Right atrium auricular region (tissue), 2 donors: ENCODE results near the gene ZMIZ1.

- PRO-cap, result bidirectional peak, plus-strand start at chr10:79069023, minus-strand start at chr10:79068875
- RAMPAGE, long total RNA, 2 experiments, result start-site peak on the plus strand in 1 of 2 experiments, at chr10:79069197-79069266 at its widest, 12 reads per replicate
These were observed at the start of gene ZMIZ1 for GRCh38 chr10:79068418-79069315. TSS of gene ZMIZ1 (plus strand) at chr10:79068966.

DNA sequence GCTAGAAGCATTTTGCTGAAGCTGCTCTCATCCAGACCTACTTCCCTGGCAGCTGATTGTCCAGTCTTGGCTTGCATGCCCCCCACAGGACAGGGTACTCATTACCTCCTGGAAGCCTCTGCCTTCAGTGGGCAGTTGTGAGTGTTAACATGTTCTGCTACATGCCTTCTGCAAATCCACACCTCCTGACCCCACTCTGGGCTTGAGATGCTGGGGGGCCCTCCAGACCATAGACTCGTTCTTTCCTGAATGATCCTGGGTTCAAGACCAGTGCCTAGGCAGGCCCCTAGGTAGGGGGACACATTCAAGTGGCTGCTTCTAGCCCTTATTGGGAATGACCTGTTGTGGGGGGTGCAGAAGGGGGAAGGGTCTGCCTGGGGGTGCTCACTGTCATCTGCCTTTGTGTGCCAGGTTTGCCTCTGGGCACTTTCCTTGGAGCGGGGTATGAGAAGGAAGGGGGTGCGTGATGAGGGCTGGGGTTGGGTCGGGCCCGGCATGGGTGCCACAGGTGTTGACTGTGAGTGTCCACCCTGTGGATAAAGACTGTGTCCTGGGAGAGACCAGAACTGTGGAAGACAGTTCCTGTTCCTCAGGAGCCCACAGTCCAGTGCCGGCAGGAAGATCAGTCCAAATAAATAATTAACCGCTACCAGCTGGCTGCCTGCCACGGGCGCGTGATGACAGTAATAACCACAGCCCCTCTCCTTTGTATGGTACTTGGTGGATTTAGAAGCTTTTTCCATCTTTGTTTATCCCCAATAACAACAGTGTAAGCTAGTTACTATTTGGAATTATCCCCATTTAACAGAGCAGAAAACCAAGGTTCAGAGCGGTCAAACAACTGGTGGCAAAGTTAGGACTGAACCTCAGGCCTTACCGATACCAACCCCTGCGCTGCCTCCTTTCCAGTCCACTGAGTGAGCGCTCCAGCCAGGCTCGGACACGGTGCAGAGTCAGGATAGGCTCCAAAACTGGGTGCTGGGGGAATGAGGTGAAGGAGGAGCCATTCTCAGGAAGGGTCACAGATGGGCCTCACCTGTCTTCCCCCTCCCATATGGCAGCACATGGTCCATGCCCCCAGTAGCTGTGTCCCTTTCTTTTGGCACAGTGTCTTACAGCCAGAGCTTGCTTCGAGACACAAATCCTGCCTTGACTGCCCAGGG is 5.0 kb downstream of the ZMIZ1 start:
- PRO-cap, result no peak
- RAMPAGE, long total RNA, 2 experiments, result no peak in any of the 2 experiments

DNA sequence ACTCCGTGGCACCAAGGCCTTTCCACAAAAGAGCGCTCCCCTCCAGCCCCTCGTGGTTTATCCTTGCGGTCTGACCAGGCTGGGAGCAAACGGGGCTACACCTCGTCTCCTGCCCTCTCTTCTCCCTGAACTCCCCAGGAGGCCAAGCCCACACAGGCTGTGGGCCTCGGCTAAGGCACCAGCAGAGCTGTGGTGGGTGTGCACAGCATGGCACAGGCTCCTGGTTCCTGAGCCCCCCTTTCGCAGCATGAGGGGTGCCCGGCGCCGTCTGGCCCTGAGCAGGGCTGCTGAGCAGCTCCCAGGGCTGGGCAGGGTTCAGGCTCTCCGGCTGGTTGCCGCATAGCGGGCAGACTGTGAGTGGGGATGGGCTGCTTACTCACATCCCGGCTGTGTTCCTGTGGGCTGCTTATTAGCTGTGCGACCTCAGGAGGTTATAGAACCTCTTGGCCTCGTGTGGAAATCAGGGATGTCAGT is 90.4 kb downstream of the ZMIZ1 start:
- PRO-cap, result bidirectional peak, plus-strand start at position 409 of the sequence, minus-strand start at position 353 of the sequence
- RAMPAGE, long total RNA, 2 experiments, result no peak in any of the 2 experiments

- PRO-cap, result unidirectional peak, plus-strand start at chr10:79221326; unidirectional peak, plus-strand start at chr10:79221474
- RAMPAGE, long total RNA, 2 experiments, result no peak in any of the 2 experiments
These were observed 126.2 kb upstream of the PPIF start for GRCh38 chr10:79221019-79221580.

DNA sequence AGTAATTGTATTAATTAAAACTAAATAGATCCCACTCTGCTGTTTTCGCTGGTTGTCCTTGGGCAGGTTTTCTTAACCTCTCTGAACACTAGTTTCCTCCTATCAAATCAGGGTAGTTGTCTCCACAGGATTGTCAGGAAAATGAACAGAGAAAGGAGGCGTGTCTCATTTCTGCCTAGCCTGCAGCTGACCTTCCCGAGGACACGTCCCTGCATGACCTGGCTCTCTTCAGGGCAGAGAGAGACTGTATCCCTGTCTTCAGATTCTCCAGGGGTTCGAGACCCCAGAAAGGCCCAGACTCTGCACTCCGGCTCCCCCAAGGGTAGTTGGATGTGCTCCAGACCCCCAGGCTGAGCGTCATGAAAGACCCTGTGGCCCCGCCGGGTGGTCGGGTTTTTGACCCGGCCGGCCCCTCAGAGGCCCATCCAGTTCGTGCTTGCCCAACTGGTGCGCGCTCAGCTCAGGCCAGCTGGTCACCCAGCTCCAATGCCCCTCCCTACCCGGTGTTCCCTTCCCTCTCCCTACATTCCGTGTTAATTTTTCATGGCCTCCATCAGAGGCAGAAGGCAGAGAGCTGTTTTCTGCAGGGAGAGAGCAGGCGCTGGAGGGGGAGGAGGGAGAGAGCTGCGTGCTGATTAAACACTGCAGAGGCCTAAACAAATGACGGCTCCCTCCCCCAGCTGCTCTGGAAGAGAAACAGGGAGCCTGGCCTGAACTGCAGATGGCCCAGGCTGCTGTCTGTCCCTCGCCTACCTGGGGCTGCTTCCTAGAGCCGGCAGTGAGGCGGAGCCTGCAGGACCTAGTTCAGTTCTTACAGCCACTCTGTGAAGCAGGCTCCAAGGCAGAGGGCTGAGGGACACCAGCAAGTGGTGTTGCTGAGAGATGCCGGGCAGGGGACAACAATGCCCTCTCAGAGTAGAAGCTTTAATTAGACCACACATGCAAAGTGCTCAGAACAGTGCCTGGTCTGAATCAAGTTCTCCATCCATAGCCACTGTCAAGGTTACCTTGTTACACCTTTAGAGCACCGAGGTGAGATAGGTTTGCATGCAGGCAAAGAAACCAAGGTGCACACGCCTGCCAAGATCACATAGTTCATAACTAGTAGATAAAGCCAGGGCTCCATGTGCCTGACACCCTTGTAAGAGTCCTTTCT is 86.1 kb upstream of the PPIF start:
- PRO-cap, result no peak
- RAMPAGE, long total RNA, 2 experiments, result no peak in any of the 2 experiments

DNA sequence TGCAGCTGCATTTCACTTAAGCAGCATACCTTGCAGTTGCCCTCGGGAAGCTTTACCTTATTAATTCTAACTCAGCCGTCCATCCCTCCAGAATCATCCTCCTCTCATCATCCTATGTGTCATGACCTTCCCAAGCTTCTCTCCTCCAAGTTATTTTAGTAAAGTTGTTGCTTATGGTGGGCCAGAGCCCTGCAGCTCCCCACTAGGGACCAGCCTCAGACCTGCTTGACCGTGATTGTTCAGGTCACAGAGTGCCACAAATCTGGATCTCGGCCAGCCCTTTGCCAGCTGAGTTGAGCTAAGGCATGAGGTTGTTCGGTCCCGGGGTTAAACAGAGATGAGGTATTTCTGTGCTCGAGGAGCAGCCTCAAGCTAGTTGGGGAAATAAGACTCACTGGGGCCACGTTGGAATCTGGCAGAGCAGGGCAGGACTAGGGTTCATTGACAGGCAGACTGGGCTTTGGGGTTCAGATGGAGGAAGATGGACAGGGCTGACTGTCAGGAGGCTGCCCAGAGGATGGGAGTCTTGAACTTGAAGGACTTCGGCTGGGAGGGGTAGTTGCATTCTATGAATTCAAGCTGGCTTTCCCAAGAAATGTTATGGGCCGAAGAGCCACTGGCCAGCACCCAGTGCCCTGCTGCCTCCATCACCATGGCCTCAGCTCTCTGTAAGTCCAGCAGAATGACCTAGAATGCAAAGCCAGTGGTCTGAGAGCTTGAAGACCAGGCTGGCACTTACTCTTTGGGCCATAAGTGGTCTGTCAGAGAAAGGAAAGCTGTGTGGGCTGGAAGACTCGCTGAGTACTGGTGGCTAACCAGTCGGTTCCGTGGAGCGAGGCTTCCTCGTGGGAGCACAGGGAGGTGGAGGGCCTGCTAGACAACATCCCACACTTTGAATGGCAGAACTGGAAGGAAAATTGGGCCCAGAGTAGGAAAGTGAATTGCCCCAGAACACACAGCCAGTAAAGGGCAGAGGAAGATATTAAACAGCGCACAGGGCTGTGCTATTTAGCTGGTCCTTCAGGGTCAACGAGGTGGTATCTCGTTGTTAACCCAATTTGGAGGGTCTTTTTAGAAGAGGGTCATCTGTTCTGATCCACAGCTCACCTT is 66.0 kb upstream of the PPIF start:
- PRO-cap, result no peak
- RAMPAGE, long total RNA, 2 experiments, result no peak in any of the 2 experiments

DNA sequence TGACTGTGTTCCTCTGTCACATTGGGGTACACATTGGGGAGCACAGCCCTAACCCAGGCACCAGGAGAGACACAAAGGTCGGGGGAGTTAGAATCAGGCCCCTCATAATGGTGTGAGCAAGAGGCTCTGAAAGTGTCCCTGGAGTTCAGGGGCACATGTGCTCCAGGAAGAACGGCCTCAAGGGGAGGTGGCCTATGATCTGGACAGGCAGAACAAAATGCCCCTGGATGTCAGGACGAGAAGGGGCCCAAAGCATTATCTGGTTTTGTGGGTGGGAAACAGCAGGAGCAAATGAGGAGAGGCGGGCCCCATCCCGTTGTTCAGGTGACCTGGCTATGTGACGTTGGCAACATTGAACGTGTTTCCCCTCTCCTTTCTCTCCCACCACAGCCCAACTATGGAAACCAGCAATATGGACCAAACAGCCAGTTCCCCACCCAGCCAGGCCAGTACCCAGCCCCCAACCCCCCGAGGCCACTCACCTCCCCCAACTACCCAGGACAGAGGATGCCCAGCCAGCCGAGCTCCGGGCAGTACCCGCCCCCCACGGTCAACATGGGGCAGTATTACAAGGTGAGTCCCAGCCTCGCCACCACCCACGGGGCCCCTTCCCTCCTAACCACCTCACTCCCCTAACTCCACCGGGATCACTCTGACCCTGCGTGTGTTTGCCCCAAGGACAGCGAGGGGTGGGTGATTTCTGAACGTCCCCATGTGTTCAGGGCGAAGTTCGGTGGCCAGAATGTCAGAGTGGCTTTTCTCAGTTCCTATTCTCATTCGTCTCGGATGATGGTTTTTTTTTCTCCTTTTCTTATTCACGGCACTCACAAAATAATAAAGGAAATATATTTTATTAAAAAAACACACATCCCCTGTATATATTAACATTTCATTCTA is 50.9 kb upstream of the PPIF start:
- PRO-cap, result no peak
- RAMPAGE, long total RNA, 2 experiments, result start-site peak on the plus strand in 1 of 2 experiments, centred at position 476 of the sequence, 21 reads per replicate

DNA sequence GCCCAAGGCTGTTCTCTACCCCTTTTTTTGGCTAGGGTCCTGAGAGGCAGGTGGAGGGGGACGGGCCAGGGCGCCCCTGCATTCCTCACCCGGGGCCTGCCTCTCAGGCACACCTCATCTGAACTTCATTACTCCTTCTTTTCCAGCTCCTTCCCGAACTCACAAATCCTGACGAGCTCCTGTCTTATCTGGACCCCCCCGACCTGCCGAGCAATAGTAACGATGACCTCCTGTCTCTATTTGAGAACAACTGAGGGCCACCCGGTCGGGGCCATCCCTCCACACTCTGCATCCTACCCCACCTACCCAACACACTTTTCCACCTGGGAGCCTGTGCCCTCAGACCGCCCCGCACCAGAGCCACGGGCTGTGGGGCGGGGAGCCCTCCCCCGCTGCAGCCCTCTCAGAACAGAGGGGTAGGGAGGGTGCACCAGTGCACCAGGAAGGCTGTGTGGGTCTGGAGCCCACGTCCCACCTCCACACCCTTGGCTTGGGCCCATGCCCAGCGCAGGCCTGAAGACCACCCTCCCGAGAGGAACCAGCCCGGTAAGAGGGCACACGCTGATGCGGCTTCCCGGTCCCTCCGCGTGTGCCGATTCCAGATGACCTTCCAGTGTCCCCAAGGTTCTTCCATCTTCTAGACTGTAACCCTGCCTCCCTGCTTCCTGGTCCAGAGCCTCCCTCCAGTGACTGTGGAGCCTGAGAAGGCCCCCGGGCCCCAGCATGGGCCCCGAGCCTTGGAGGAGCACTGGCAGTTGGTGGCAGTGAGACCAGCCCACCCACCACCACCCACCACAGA is 34.6 kb upstream of the PPIF start:
- PRO-cap, result no peak
- RAMPAGE, long total RNA, 2 experiments, result start-site peak on the plus strand in 1 of 2 experiments, centred at position 568 of the sequence, 228 reads per replicate

GRCh38 chr10:79313295-79313591 is 34.0 kb upstream of the PPIF start:
- PRO-cap, result no peak
- RAMPAGE, long total RNA, 2 experiments, result no peak in any of the 2 experiments

GRCh38 chr10:79315549-79316176 is 31.6 kb upstream of the PPIF start:
- PRO-cap, result no peak
- RAMPAGE, long total RNA, 2 experiments, result no peak in any of the 2 experiments

GRCh38 chr10:79323188-79323992 is 23.9 kb upstream of the PPIF start:
- PRO-cap, result no peak
- RAMPAGE, long total RNA, 2 experiments, result no peak in any of the 2 experiments

GRCh38 chr10:79355248-79355973 is 8.1 kb downstream of the PPIF start:
- PRO-cap, result no peak
- RAMPAGE, long total RNA, 2 experiments, result no peak in any of the 2 experiments

- PRO-cap, result no peak
- RAMPAGE, long total RNA, 2 experiments, result no peak in any of the 2 experiments
These were observed 9.0 kb downstream of the PPIF start for GRCh38 chr10:79355974-79356914.

GRCh38 chr10:79380114-79380805 is 33.0 kb downstream of the PPIF start:
- PRO-cap, result no peak
- RAMPAGE, long total RNA, 2 experiments, result no peak in any of the 2 experiments

DNA sequence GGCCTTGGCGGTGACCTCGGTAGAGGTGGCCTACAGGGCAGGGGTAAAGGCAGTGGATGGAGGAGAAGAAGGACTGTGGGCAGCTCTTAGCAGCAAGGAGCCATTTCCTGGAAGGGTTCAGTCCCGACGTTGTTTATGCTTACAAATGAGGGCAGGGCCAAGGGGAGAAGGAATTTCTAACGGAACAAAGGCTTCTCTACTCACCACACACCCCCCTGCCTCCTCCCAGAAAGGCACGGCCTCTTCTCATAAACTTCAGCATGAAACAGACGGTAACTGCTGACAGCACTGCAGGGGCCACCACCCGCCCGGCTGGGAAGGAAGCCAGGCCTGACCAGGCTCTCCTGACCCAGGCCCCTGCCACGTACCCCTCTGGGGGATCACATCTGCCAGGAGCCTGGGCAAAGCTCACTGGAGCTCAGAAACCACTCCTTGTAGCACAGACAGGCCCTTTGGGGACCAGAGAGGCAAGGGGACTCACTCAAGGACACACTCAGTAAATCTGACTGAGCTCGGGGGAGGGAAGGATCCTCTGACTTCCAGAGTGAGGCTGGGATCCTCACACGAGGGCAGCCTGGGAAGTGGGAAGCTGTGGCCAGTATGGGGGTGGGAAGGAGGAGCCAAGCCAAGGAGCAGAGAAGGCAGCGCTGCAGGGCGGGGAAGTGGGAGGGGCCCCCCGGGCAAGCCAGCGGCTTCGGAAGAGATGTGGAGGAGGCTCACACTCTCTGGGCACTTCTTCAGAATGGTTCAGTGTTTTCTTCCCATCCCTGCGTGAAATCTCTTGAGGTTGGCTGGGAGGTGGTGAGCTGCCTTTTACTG is 46.1 kb downstream of the ZCCHC24 start:
- PRO-cap, result bidirectional peak, plus-strand start at position 279 of the sequence, minus-strand start at position 109 of the sequence; bidirectional peak, plus-strand start at position 696 of the sequence, minus-strand start at position 565 of the sequence
- RAMPAGE, long total RNA, 2 experiments, result no peak in any of the 2 experiments

DNA sequence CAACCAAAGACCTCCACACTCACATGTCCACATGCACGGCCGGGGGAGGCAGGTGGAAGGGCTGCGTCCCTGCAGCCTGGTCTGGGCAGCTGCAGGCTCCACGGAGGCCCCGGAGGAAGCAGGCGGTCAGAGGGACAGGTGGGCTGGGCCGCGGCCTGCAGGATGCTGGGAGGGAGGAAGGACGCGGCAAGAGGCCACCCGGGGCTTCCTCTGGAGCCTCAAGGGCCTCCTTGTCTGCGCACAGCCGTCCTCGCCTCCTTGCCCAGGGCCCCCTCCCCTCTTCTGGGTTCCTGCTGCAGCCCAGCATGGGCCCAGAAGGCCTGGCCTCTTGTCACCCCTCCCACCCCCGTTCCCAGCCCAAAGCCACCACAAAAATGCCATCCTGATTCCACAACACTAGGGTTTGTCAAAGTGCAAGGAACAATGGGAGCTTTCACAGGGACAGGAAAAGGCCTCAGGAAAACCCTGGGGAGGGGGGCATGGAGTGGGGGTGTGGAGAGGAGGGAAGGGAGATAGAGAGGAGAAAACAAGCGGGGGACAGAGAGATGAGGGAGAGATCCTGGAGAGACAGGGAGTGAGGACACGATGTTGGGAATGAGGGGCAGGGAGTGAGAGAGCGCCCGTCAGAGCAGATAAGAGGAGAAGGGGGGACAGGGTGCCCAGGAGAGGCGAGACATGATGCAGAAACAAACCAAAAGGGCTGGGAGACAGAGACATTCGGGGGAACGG is 41.9 kb downstream of the ZCCHC24 start:
- PRO-cap, result no peak
- RAMPAGE, long total RNA, 2 experiments, result start-site peak on the minus strand in 1 of 2 experiments, centred at position 279 of the sequence, 6 reads per replicate

DNA sequence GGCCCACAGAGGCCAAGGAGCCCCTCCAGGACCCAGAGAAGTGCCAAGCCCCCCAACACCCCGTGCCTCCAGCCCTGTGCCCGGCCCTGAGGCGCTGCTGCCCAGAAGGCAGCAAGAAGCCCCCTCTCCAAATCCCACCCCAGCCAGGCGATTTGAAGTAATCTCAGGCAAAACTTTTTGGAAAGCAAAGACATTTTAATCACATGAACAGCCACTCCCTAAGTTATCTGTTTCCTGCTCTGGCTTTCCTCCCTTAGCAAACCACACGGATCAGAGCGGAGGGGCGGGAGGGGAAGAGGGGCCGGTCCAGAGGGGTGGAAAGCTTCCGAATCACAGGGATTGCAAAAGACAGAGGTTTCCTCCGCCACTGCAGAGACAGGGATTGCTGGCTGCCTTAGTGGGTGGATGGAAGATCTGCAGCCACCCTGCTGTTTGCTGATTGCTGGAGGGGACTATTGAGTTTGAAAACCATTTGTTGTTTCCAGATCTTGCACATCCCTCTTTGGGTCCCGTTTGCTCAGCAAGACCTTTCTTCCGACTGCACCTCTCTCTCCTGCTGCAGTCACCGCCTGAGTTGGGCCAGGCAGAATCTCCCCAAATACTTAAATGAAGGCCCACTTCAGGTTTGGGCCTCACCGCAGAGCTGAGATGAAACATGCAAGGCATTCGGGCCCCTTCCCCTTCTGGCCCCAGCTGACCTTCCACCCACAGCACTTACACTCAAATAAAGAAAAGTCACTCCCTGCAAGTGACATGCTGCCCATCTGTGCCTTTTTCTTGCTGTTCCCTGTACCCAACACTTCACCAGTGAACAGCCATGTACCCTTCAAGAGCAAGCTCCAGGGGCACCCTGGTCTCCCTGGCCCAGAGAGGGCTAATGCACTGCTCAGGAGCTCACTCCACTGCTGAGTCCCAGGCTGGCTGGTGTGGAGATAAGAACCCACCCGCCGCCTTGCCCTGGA is 41.0 kb downstream of the ZCCHC24 start:
- PRO-cap, result bidirectional peak, plus-strand start at position 372 of the sequence, minus-strand start at position 229 of the sequence
- RAMPAGE, long total RNA, 2 experiments, result no peak in any of the 2 experiments

- PRO-cap, result no peak
- RAMPAGE, long total RNA, 2 experiments, result no peak in any of the 2 experiments
These were observed 12.0 kb downstream of the NUTM2B start for GRCh38 chr10:79715090-79715304.

- PRO-cap, result no peak
- RAMPAGE, long total RNA, 2 experiments, result no peak in any of the 2 experiments
These were observed 16.9 kb downstream of the PLAC9 start for GRCh38 chr10:80149400-80149885.

DNA sequence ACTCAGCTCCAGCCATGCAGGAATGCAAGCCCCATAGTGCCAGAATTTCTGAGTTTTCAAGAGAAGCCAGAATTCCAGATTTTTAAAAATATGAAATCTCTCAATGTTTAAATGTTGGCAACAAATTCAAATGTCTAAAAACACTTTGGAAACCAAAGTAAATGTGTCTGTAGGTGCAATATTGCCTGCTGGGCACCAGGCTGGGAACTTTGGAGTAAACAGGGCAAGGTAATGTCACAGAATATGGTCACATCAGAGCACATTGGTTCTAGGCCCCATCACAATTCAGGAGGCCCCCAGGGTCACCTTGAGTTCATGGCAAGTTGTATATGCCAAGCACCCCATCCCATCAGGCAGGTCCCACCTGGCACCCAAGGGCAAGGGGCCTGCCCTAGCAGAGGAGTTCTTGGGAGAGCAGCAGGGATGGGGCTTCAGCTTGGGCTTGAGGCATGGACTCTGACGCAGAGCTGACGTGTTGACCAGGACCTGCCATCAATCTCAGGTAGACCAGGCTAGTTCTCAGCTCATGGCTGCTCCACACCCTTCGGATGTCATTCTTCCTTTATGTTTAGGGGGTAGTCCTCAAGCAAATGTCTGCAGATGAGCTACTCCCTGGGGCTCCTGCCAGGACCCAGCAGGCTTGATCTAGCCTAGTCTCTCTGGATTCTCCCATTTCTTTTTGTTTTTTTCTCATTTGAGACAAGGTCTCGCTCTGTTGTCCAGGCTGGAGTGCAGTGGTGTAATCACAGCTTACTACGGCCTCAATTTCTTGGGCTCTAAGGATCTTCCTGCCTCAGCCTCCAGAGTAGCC is 20.9 kb downstream of the PLAC9 start:
- PRO-cap, result no peak
- RAMPAGE, long total RNA, 2 experiments, result no peak in any of the 2 experiments